ENCODE measurements around a stretch of chr12.

DNA sequence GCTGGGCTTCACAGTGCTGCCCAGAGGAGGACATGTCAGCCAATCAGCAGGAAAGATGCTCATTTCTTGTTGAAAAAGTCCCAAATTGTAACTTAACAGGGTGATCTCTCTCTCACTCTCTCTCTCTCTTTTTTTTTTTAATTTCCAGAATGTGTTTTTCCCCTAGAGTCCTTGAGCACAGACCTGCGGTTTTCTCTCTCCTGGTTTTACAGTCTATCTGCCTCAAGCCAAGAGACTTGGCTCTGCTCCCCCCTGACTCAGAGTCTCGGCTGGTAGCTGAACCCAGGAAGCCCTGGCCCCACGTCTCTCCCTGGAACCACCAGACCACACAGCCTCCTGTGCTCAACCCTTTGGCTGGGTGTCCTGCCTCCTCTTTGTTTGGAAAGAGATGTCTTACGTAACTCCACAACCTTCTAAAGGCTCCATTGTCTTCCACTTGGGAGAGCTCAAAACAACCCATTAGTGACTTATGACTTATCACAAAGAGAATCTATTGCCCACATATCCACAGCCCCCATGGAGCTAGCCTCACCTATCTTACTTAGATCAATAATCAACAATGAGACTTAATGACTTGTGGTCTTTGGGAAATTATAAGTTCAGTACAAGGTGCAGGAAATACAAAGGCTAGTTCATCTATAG, 44.1 kb downstream of the SSPN start:
- RRBS, result no CpG with 5 or more reads among the region's 4 CpGs

DNA sequence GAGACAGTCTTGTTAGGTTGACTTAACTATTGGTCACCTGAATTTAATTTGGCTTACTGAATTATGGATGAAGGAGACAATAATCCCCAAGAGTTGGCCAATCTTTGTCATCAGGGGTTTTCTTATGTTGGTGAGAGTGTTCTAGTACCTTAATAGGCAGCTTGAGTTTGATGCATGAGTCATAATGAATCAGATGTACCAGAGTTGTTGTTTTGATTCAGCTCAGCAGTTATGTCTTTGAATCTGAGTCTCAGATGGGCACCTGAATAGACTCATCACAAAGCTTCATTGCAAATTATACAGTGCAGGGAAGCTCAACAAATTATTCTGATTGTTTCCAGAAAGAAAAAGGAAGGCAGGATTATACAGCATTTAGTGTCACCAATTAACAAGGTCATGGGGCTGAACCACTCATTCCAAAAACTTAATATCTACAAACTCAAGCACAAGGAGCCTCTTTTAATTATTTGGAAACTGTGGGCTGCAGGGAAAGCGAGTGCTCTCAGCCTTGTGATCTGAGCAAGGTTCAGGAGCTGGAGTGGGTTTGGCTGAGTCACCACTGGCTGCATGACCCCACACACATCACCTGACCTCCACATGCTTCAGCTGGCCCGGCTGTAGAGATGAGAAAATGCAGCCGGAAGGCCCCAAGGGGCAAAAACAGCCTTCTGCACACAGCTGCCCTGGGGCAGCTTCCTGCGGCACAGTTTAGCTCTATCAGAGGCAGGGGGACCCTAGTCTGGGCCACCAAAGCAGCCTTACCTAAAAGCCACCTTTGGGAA, 123.0 kb downstream of the SSPN start:
- RRBS, result no CpG with 5 or more reads among the region's 4 CpGs

DNA sequence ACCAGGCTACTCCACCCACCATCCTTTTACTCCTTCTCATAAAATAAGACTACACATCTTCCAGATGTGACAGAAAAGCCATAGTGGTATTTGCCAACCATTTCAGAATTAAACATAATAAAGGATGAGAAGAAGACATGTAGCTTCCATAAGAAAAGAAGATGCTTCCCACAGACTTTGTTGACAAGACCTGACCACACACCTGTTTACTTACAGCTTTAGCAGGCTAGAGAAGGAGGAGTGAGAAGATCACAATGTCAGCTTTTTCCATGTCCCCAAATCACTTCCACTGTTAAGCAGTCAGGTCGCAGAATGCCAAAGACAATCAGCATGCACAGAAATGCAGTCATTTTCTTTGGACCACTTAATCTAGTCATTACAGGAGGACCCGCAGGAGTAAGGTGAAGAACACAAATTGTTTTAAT, 314.9 kb downstream of the SSPN start:
- RRBS, result no CpG with 5 or more reads among the region's 2 CpGs

DNA sequence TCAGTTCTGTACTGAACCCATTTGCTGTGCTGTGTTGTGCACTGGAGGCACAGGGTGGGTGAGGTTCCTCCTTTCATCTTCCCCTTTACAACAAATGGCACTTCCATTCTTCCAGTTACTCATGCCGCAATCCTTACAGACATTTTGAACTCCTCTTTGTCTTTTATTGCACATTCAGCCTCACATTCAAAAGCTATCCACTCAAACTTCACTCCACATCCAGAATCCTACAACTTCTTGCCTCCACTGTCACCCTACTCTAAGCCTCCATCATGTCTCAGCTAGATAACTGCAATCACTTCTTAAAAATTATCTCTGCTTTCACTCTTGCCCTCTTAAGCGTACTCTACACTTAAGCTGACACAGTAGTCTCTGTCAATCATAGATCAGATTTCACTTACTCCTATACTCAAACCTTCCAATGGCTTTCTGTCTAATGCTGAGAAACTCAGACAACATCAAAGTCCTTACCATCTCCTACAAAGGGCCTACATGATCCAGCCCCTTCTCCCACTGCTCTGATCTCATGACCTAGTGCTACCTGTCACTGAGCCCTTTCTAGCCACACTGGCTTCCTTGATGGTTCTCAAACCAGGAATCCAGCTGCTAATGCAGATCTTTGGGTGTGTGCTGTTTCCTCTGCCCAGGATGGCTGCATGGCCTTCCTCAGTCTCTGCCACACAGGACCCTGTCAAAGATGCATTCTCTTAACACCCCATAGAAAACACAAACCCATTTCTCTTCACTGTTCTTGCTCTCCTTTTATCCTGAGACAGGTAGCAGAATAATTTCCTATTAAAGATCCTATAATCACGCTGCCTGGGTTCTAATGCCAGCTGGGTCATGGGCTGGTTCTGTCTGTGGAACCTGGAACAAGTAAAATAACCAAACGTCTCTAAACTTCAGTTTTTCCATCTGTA, 303.9 kb downstream of the ITPR2 start:
- RRBS, result no CpG with 5 or more reads among the region's 4 CpGs

GRCh38 chr12:26556183-26556673, 276.8 kb downstream of the ITPR2 start:
- RRBS, result no CpG with 5 or more reads among the region's 7 CpGs

DNA sequence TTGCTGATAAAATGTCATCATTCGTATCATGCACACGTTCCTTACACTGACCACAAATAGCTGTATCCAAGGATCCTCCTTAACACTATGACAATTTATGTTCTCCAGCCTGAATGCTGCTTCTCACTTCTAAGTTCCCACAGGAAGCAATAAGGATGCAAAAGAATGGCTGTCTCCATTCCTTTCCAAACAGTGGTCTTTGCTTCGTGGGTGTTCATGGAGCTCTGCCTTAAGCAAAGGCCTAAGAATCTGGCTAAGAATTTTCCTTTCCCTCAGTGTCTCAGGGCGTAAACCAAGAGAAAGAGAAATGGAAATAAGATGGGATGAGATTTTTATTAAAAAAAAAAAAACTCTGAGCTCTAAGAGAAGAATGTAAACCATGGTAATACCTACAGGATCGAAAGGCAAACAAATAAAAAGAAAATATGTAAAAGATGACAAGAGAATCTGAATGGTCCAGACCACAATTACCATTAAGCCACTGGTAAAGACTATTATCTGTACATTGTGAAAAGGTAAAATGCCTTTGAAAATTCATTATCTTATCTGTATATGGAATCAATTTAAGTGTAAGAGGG, 200.1 kb downstream of the ITPR2 start:
- RRBS, result no CpG with 5 or more reads among the region's 5 CpGs

DNA sequence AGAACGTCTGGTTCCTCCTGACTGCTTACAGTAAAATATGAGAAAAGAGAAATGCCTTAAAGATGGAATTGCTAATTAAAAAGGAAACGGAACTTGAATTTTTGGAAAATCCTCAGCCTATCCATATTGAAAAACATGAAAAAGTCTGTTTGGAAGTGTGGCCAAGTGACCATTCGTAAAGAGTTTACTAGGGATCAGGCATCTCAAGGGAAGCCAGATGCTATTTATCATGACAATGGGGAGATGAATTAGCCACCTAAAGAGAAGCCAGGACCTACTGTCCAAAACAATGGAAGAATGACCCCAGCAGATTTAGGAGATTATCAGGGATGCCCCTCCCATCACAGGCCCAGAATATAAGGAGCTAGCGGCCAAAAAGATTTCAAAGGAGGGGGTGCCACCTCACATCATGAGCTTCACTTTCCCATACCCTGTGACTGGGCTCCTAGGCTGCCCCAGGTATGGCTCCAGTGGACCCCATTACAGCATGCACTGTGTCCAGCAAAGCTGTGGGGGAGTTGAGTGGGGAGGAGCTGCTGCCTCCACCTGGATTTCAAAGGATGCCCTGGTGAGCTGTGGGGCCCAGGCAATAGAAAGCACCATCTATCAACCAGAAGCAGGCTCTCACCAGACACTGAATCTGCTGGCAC, 189.1 kb downstream of the ITPR2 start:
- RRBS, result no CpG with 5 or more reads among the region's 4 CpGs

GRCh38 chr12:26691477-26692061, 141.4 kb downstream of the ITPR2 start:
- RRBS, result no CpG with 5 or more reads among the region's 12 CpGs

DNA sequence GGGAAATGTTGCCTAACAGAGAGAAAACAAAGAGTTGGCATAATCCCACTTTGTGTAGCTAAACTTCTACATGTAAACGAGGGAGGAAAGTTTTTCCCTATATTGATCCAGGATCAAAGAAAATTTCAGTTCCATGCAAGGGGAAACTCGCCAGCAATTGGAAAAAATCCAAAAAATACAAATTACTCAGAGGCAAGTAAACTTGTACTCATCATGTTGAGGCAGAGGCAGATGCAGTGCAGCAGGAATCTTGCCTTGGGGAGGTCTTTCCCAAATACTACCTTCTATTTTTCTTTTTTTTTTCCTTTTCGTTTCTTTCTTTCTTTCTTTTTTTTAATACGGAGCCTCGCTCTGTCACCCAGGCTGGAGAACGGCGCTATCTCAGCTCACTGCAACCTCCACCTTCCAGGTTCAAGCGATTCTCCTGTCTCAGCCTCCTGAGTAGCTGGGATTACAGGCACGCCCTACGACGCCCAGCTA, 96.0 kb downstream of the ITPR2 start:
- RRBS, result no CpG with 5 or more reads among the region's 11 CpGs

- RRBS, result no CpG with 5 or more reads among the region's 4 CpGs
Observed at GRCh38 chr12:26798253-26798507, 34.8 kb downstream of the ITPR2 start.

DNA sequence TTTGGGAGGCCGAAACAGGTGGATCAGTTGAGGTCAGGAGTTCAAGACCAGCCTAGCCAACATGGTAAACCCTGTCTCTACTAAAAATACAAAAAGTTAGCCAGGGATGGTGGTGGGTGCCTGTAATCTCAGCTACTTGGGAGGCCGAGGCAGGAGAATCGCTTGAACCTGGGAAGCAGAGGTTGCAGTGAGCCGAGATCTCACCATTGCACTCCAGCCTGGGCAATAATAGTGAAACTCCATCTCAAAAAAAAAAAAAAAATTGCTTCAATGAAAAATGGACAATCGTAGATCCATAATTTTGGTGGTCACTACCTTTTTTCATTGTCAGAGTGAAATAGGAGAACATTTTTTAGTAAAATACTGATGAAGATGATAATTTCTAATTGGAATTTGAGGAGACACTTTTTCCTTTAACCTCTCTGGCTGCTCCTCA, 29.2 kb downstream of the FGFR1OP2 start:
- RRBS, result no CpG with 5 or more reads among the region's 5 CpGs

DNA sequence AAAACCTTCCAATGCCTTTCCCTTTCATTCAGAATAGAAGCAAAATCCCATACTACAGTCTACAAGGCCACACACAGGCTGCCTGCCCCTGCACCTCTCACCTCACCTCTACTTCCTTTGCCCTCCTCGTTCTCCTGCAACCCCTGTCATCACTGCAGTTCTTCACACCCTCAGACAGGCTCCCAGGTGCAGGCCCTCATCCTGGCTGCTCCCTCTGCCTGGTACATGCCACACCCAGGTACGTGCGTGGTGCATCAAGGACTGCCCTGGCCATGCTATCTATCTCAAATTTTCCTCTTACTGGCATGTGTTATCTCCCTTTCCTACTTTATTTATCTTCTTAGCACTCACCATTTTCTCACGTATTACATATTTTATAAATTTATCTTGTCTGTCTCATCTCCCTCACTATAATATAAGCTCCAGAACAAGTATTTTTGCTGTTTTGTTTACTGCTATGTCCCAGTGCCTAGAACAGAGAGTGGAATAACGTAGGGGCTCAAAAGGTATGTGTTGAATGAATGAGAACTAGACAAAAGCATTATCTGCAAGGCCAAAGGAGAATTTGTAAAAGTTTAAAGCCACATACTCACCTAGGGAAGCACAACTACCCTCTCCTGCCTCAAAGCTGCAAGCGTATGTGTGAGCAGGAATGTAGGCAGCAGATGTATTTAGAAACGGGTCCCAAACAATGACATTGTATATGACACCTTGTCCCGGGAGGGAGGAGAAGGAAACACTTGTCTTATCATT, 24.2 kb downstream of the TM7SF3 start:
- RRBS, result no CpG with 5 or more reads among the region's 8 CpGs

GRCh38 chr12:27253344-27253747, 9.3 kb downstream of the STK38L start:
- RRBS, result no CpG with 5 or more reads among the region's 2 CpGs

DNA sequence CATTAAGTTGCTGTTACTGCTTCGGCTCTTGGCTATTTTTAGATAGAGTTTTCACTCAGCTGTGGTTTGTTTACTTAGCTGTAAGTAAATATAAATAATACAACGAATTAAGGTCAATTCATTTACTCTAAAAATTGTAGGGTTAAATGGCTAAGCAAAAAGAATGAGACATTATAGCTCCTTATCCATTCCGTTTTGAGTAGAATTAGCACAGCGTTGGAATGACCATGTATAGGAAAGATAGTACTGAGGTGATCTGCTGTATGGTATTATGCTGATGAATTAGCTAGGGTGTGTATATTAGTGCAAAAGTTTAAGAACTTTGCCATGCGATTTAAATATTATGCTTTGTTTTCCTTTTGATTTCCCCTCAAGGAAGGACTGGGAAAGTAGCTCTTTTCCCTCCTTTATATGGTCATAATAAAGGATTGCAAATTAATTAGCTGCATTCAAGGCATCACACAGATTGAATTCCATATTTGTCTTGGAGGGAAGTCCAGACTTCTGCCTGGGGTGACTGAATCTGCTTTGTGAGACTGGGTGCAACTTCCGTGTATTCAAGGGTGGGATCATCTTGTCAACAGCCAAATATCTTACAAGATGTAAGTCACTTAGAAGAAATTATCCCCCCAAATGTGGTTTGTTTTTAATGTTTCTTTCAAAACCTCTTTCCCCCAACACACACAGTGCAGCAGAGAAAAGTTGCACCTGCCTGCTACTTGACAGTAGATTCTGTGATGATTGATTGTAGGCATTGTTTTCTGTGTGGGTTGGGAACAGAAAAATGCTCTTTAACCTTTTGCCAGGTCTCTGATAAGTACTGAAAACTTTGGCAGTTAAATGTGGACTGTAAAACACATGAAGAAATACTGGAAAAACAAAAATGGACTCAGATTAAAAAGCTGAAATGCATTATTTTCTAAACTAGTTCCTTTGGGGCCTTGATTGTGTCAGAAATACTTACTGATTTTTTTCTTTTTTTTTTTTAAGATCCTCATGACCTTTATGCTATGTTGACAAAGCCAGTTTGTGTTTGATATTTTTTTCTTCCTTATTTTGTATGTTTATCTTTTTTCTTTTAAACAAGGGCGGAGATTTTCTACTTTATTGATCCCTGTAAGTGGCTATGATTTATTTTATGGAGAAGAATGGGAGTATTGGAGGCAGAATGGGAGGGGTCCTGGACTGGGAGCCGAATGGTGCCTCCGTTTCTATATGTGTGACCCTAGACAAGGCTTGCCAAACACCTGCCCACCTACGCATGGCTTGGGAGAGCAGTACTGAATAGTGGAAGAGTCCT, 28.4 kb downstream of the STK38L start:
- RRBS, result no CpG with 5 or more reads among the region's 10 CpGs

DNA sequence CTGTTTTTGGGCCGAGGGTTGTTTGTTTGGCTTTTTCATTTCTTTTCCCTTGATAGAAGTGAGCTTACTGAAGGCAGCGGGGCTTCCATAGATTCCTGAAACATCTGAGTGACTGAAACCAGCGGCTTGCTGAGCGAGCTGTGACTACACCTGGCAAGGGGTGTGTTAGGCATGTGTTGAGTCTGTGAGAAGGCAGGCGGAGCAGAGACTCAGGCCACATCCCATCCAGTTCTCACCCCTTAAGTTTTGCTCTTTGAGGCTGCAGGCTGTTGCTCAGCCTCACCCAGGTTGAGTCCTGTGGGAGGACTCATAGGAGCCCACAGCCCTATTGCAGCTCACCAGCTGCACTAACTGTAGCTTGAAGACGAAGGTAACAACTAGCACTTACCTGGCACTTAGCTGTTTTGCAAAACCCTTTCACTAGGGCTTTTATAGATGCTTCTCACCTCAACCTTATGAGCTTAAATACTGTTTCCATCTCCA, 17.3 kb downstream of the PPFIBP1 start:
- RRBS, result no CpG with 5 or more reads among the region's 6 CpGs

- RRBS, result no CpG with 5 or more reads among the region's 6 CpGs
Observed at GRCh38 chr12:27578834-27579593, 55.0 kb downstream of the PPFIBP1 start.

- RRBS, result no CpG with 5 or more reads among the region's 4 CpGs
Observed at GRCh38 chr12:27795001-27795491, 15.0 kb upstream of the MANSC4 start.

- RRBS, result 96% methylated on average over 23 of the region's 67 CpGs
Observed at GRCh38 chr12:27975165-27976169, 2.9 kb upstream of the PTHLH start.

GRCh38 chr12:28391122-28391670, 200.9 kb downstream of the CCDC91 start:
- RRBS, result no CpG with 5 or more reads among the region's 3 CpGs

- RRBS, result no CpG with 5 or more reads among the region's 2 CpGs
Observed at GRCh38 chr12:28450082-28450638, 259.9 kb downstream of the CCDC91 start.

All from HCT116 (cell line).